Measurements from ENCODE around the genes IVNS1ABP and ODR4.

GRCh38 chr1:183898743-183899133, 93.8 kb downstream of the RGL1 start:
- RRBS, 2 experiments: no CpG with 5 or more reads among the region's 1 CpG

GRCh38 chr1:183915886-183916554, 111.1 kb downstream of the RGL1 start:
- RRBS, 2 experiments: no CpG with 5 or more reads among the region's 8 CpGs

DNA sequence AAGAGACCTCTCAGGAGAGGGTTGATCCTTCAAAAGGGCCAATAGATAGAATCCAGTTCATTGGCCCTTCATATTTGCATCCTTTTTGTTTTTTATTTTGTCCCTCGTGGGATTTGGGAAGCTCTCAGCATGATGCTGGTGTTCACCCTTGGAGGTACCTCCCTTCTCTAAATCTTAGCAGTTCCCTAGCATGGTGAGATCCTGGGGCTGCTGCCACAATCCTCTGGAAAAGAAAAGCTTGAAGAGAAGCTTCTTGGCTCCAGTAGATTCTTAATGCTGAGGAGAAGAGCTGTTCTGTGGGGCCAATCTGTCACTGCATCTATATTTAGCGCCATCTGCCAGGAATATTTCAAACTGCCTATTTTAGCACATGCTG, 91.7 kb downstream of the TSEN15 start:
- RRBS, 2 experiments: no CpG with 5 or more reads among the region's 2 CpGs

GRCh38 chr1:184477338-184477761, 90.5 kb downstream of the C1orf21 start:
- RRBS, 2 experiments: no CpG with 5 or more reads among the region's 7 CpGs

GRCh38 chr1:184545629-184546239, 158.9 kb downstream of the C1orf21 start:
- RRBS, 2 experiments: no CpG with 5 or more reads among the region's 3 CpGs

- RRBS, 2 experiments: no CpG with 5 or more reads among the region's 4 CpGs
Observed at GRCh38 chr1:184629302-184629804, 125.3 kb downstream of the EDEM3 start.

DNA sequence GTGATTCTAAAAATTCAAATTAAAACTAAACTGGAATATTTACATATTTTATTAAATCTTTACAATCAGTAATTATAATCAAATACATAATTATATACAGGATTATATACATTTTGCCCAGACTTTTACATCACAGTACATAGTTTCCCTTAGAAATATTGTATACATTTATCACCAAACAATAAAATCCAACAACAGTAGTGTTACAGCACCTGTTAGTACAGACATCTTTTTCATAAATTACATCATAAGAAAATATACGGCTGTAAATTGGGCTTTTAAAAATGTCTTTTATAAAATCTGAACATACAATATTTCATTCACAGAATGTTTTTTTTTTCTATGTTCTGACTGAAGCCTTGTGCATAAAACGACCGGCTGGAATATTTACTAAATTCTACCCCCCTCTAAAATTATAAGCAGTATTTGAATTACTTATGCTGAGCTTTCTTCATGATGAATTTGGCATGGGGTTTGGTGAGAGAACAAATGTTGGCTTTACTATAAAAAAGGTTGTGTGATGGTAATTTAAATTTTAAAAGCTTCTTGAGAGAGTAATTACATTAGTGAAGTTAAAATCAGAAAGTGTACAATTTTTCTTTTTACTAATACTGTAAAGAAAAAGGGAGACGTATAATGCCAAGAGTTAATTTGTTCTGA, 64.1 kb downstream of the EDEM3 start:
- RRBS, 2 experiments: no CpG with 5 or more reads among the region's 4 CpGs

DNA sequence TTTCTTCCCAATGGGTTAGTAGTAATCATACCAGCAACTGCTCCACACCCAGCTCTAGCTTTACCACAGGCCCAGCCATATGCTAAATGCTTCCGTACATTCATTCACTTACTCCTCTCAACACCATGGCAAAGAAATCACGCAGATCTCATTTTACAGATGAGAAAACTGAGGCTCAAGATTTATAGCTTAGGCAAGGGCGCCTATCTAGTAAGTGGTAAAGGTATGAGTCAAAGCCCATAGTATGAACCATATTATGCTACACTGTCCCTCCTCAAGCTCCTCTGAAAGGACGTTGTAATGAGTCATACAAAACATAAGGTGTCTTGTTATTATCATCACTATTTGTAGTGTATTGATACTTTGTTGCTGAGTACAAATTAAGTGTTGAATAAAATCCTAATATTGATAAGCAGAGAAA, 82.2 kb downstream of the NIBAN1 start:
- RRBS, 2 experiments: no CpG with 5 or more reads among the region's 4 CpGs

- RRBS, 2 experiments: no CpG with 5 or more reads among the region's 103 CpGs
Observed at GRCh38 chr1:185316479-185317375, at the start of gene IVNS1ABP. Gene IVNS1ABP (minus strand): TSS chr1:185317243.

- RRBS, 2 experiments: no CpG with 5 or more reads among the region's 2 CpGs
Observed at GRCh38 chr1:185337330-185337529, 20.2 kb upstream of the IVNS1ABP start.

- RRBS, 2 experiments: no CpG with 5 or more reads among the region's 1 CpG
Observed at GRCh38 chr1:185483537-185484001, 166.5 kb upstream of the IVNS1ABP start.

DNA sequence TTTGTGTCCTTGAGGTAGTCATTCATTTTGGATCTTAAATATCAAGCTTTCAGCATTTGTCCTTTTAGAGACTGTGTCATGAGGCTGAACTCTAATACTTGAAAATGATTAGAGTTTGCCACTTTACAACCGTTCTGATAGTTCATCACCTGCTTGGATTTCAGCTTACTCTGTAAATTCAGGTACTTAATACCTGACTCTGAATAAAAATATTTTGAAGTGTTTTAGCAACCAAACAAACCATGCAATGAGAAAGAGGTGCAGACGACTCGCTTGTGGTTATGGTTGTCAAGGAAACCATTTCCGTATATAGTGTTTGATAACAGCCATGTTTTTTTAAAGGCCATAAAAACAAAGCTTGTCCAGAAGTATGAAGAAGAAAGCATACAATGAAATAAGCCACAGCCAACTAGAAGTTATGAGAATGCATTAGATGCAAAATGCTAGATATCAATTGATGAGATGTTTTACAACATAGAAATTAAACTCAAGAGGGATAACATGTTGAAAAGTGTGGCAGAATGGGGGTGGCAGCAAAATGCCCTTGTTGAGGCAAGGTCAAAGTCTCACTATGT, 167.2 kb upstream of the HMCN1 start:
- RRBS, 2 experiments: no CpG with 5 or more reads among the region's 4 CpGs

DNA sequence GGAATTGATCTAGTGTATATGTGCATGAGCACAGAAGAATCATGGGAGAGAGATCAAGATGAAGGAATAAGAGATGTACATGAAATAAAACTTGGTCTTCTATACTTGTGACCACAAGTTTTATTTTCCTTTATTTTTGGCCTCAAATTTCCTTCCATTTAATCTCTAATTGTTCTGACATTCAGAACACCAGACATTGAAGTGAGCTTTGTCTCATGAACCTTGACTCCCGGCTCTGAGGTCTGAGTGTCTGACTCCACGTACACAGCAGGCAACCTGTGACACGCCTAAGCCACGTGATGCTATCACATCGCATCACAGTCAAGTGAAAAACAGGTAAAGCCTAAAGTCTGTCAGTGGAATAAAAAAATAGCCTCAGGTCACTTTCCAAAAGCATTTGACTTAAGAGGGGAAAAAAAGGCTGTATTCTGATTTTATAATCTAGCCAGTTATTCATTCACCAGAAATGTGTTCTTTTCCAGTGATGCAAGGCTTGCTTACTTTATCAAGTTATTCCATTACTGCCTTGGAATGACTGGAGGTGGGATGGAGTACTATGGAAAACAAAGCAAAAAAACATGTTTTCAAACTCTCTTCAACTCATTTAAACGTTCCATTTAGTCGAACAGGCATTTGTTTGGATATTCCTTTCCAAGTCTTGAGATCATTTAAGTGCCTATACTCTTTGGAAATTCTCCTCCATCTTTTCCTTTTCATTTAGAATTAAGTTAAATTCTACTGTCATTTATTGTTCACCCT, 163.2 kb upstream of the HMCN1 start:
- RRBS, 2 experiments: no CpG with 5 or more reads among the region's 7 CpGs

DNA sequence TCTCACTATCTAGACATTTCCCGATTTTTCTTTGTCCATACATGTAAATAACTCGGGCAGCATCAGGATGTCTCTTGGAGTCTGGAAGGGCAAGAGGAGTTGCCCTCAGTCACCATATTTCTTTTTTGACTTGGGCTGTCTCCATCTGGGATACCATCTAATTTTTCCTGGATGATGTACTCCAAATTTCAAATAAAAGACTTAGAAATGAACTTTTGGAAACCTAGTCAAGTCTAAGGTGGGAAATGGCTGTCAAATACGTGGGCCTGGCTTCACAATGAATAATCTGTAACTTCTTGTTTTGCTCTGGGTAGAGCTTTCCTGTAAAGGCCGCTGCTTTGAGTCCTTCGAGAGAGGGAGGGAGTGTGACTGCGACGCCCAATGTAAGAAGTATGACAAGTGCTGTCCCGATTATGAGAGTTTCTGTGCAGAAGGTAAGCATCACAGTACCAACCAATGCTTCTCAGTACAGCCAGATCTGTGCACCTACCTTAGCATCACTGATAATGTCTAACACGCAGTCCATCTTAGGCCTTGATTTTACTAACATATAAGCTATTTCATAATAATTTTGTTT, 5.3 kb downstream of the PRG4 start:
- RRBS, 2 experiments: no CpG with 5 or more reads among the region's 9 CpGs

GRCh38 chr1:186360731-186361108, 14.3 kb downstream of the TPR start:
- RRBS, 2 experiments: no CpG with 5 or more reads among the region's 2 CpGs

DNA sequence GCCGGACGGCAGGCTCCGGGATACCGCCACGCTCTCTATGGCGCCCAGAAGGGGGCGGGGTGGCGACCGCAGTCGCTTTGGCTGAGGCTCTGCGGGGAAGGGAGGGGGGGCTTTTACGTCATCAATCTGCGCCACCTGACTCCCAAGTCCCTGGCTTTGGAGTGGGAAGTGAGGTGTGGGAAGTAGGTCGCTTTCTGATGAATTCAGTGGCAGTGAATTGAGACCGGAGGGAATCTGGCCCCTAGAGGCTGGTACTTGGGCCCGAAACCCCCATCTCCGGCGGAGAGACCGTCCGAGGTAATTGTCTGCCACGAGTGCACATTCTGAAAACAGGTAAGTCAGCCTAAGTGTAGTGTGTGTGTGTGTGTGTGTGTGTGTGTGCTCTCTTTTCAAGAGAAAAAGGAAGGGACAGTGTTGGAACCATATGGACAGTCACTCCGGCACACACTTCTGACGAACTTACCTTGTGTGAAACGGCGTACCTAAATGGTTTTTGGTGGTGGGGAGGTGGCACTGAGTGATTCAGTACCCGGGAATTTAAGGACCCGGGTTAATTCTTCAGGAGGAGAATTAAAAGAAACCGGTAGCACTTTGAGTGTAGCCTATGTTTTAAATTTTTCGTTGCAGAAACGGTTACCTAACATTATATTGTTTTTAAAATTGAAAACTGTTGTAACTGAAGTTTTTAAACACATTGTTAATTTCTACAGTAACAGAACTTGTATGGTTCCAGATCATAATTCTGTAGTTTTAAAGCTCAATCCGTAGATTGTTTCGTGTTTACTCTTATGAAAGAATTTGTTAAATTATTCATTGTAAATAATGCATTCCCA, at the start of gene ODR4:
Gene ODR4, plus strand, starts transcription at position 197 of the 833 bp plus-strand sequence.
- RRBS, 2 experiments: 2 to 4% methylated on average over 6 of the region's 32 CpGs

DNA sequence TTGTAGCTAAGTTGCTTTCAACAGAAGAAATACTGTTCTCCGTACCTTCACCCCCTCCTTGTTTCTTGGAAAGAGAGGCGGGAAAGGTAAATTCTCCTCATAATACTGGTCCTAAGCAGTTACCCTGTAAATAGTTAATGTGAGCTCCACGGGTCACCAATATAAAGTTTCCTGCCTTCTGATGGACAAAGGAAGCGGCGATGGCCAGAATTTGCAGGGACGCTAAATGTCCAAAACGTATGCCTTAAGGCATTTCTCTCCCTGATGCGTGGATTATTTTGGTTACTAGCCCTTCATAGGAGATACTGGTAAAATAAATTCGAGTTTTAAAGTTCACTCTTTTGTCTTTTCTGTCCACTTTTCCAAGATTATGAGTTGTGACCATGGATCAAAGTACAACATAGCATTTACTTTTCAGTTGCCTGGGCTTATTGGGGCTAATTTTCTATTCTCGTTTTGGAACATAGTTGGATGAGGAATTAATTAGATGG, 933 bp upstream of the PTGS2 start:
- RRBS, 2 experiments: no CpG with 5 or more reads among the region's 10 CpGs

DNA sequence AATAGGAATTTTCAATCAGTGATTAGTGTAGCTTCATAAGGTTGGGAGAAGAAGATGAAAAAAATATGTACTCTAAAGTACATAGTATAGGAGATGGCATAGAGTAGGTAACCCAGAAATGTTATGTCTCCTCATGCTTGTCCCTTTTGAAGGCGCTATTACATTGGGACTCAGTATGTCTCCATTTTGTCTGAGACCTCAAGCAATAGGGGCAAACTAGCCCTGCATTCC, 51.6 kb upstream of the PTGS2 start:
- RRBS, 2 experiments: no CpG with 5 or more reads among the region's 1 CpG

GRCh38 chr1:186829171-186829507, 390 bp downstream of the PLA2G4A start:
- RRBS, 2 experiments: no CpG with 5 or more reads among the region's 9 CpGs

DNA sequence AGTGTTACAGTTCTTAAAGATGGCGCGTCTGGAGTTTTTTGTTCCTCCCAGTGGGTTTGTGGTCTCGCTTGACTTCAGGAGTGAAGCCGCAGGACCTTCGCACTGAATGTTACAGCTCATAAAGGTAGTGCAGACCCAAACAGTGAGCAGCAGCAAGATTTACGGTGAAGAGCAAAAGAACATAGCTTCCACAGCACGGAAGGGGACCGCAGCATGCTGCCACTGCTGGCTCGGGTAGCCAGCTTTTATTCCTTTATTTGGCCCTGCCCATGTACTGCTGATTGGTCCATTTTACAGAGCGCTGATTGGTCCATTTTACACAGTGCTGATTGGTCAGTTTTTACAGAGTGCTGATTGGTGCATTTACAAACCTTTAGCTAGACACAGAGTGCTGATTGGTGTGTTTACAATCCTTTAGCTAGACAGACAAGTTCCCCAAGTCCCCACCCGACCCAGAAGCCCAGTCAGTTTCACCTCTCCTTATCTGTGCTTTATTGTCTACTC, 177.8 kb downstream of the PLA2G4A start:
- RRBS, 2 experiments: no CpG with 5 or more reads among the region's 11 CpGs

All from NT2/D1 (cell line).